Mesangial cell (primary cell): ENCODE results near the genes HNRNPUL1 and ARHGEF1.

GRCh38 chr19:40908231-40908862 is 26.3 kb upstream of the CYP2A7 start:
- RAMPAGE, long total RNA: no peak

DNA sequence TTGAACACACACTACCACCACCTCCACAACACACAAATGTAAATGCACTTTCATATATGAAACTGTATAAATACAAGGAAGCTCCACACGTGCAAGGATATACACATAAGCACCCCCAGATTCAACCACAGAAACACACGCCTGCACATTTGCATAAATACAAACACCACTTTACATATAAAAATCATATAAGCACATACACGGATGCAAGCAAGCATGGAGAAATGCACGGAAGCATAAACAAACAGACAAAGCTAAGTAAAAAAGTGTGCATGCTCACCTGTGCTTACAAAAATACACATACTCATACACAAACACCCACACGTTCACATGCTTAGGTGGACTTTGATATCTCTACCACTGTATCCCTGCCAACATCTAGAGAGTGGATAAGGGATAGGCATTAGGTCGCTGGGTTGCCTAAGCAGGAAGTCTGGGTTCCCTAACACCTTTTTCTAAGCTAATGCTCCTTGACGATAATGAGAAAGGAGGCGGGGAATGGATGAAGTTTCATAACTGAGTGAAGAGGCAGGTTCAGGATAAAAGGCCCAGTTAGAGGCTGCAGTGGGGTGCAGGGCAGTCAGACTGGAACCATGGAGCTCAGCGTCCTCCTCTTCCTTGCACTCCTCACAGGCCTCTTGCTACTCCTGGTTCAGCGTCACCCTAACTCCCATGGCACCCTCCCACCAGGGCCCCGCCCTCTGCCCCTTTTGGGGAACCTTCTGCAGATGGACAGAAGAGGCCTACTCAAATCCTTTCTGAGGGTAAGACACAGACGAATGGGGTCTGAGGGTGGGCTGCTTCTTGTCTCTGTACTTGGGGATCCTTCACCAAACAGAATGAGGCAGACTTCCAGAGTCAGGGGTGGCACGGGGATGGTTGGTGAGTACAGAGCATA is 41.9 kb upstream of the CYP2A7 start:
- RAMPAGE, long total RNA: no peak

- RAMPAGE, long total RNA: no peak
Observed at GRCh38 chr19:40969737-40970207, 21.3 kb upstream of the CYP2B6 start.

DNA sequence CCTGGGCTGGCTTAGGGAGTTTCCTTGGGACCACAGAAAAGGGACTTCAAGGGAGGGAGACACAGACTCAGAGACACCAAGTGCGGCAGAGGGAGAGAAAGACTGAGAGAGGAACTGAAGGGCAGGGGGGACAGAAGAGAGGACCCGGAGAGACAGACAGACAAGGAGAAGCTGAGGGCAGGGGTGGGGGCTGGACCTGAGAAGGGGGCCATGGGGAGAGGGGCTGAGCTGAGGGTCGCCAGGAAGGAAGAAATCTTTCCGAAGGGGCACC is 479 bp downstream of the AXL start:
- RAMPAGE, long total RNA: no peak

GRCh38 chr19:41223430-41224051 is 4.5 kb downstream of the AXL start:
- RAMPAGE, long total RNA: no peak

DNA sequence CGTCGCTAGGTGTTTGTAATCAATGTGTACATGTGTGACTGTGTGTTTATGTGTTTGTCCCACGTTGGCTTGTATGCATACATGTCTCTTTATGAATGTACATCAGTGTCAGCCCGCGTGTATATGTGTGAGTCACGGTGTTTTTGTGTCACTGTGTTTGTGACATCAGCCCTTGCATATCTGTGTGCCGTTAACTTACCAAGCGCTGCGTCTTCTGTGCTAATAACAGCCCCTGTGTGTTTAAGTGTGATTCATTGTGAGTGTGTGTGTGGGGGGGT is 6.5 kb downstream of the AXL start:
- RAMPAGE, long total RNA: no peak

DNA sequence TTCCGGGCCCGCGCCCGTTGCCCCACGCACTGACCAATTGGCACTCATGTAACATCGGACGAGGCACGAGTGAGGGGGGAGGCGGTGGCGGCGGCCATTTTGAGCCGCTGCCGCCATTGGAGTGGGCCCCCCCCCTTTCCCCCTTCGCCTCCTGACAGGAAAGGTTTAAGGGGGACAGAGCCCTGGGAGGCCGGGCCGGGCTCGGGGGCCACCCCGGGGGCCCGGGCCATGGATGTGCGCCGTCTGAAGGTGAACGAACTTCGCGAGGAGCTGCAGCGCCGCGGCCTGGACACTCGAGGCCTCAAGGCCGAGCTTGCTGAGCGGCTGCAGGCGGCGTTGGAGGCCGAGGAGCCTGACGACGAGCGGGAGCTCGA is at the start of gene HNRNPUL1:
TSS of gene HNRNPUL1 (plus strand) at position 97 of the 374 bp plus-strand sequence.
- RAMPAGE, long total RNA: start-site peak on the plus strand centred at position 138 of the sequence, 122 bp wide, 636 reads

GRCh38 chr19:41352653-41353521 is 835 bp downstream of the TGFB1 start:
- RAMPAGE, long total RNA: no peak

DNA sequence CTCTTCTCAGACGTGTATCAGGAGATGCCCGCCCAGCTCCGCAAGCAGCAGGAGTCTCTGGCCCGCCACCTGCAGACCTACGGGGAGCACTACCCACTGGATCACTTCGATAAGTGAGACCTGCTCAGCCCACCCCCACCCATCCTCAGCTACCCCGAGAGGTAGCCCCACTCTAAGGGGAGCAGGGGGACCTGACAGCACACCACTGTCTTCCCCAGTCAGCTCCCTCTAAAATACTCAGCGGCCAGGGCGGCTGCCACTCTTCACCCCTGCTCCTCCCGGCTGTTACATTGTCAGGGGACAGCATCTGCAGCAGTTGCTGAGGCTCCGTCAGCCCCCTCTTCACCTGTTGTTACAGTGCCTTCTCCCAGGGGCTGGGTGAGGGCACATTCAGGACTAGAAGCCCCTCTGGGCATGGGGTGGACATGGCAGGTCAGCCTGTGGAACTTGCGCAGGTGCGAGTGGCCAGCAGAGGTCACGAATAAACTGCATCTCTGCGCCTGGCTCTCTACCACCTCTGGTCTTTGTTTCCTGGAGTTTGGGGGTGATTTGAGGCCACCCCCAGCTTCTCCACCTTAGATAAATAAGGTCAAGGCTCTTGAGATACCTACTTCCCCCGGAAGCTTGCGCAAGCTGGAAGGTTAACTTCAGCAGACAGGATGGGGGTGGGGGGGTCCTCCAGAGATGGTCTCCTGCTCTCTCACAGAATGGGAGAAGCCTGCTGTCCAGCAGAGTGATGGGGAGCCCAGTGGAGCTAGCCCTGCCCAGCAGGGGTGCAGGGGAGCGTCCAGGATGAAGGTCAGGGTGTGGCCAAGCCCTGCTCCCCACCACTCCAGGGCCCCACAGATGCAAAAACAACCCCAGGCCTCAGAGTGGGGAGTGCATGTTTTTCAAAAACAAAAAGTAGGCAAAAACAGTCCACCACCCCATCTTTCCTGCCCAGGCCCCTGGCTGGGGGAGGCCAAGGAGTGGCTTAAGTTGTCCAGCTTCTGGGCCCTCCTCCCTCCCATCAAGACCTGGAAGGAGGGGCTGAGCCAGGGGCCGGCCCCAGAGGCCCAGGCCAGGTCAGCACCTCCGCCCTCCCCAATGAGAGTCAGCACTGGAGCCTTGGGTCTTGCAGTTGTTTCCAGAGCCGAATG is 2.3 kb downstream of the B3GNT8 start:
- RAMPAGE, long total RNA: no peak

- RAMPAGE, long total RNA: no peak
Observed at GRCh38 chr19:41449394-41449940, 6.5 kb downstream of the ERICH4 start.

- RAMPAGE, long total RNA: no peak
Observed at GRCh38 chr19:41463260-41463995, 20.5 kb downstream of the ERICH4 start.

GRCh38 chr19:41478868-41479613 is 36.1 kb downstream of the ERICH4 start:
- RAMPAGE, long total RNA: no peak

- RAMPAGE, long total RNA: no peak
Observed at GRCh38 chr19:41521842-41522552, 54.0 kb upstream of the CEACAM21 start.

GRCh38 chr19:41564435-41565036 is 11.4 kb upstream of the CEACAM21 start:
- RAMPAGE, long total RNA: no peak

GRCh38 chr19:41734163-41735213 is 20.8 kb upstream of the CEACAM6 start:
- RAMPAGE, long total RNA: no peak

DNA sequence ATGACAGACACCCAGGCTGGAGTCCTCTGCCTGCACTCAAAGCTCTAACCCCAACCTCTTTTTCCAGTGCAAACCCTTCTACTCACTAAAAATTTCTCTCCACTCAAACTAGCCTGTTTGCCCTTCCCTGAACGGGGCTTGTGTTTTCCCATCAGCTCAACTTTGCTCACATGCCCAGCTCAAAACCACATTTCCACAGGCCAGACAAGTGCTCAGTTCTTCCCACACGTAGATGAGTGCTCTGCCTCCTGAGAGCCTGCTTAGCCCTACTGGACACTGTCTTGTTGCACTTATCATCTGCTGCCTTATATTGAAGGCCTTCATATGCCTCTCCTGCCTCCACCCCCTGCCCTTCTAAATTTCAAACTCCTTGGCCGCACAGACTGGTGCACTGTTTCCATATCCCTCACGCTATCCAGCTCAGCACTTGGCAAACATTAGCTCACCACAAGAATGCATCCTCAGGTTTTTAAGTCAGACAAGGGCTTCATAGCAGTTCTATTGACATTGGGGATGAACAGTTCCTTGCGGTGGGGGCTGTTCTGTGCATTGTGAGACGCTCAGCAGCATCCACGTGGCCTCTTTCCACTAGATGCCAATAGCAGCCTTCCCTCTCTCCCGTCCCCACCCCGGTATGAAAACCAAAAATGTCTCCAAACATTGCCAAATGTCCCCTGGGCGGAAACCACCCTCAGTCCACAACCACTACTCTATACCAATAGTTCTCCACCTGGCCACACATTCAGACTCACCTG is 3.9 kb upstream of the CEACAM3 start:
- RAMPAGE, long total RNA: no peak

DNA sequence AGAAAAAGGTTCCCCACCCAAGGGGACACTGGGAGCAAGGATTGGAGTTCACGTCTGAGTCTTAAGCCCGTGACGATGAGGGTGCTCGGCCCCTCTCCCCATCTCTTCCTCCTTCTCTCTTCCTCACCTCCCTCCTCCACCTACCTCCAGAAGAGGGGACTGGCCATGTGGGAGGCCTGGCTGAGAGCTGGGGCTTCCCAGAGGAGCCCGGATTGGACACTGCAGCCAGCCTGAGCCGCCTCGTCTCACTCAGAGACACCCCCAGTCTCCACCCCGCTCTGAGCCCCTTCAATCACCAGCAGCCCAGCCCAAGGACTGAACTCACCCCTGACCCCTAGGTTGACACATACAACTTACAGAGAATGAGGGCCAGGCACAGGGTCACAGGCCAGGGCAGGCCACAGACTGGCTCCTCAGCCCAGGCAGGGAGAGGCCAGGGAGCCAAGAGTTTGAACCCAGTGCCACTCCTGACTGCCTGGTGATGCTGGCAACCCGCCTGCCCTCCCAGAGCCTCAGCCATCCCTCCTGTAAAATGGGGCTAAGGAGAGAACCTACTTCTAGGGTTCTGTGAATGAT is 908 bp downstream of the CD79A start:
- RAMPAGE, long total RNA: no peak

- RAMPAGE, long total RNA: no peak
Observed at GRCh38 chr19:41882280-41883401, at the start of gene ARHGEF1. Gene ARHGEF1 (plus strand): TSS chr19:41883184.

GRCh38 chr19:41904196-41905380 is 21.6 kb downstream of the ARHGEF1 start:
- RAMPAGE, long total RNA: no peak

DNA sequence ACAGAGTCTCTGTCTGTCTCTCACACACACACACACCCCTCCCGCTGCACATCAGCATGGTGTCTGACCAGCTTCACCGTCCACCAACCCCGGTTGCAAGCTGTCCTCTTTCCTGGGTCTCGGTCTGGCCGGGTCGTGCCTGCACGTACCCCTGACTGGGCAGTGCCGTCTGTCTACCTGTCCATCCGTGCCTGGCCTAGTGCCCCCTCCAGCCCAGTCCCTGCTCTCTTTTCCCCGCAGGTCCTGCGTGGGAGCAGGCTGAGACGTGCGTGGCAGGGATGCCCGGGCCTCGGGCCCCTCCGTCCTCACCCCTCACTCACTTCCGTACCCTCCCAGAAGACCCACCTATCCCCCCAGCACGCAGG is 16.0 kb downstream of the ERFL start:
- RAMPAGE, long total RNA: no peak